Melanocyte of skin (primary cell): Measurements from ENCODE around the genes C18orf25, RNF165 and LOXHD1.

DNA sequence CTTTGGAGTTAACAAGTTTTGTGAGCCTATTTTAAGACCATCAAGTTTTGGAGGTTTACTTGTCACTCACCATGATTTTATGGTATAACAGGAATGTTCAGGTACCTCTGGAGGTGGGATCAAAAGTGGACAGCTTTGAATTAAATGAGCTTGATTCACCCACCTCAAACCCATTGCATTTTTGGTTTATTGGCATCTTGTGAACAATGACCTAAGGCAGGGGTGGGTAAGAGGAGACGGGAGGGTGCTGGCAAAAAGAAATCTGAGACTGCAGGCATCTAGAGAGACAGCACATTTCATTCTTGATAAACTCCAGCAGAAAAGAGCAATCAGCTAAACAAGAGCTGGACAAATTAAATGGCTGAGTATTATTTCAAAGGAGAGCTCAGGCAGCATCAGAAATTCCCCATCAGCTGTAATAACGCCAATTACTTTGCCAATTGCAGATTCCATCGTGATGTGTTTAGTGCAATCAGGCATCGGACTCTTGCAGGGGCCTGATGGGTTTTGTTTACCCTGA is 200.5 kb downstream of the SETBP1 start:
- CAGE, long polyA plus RNA, 2 experiments, result no peak in any of the 2 experiments

- CAGE, long polyA plus RNA, 2 experiments, result no peak in any of the 2 experiments
Measured at GRCh38 chr18:44937890-44938361, 257.2 kb downstream of the SETBP1 start.

DNA sequence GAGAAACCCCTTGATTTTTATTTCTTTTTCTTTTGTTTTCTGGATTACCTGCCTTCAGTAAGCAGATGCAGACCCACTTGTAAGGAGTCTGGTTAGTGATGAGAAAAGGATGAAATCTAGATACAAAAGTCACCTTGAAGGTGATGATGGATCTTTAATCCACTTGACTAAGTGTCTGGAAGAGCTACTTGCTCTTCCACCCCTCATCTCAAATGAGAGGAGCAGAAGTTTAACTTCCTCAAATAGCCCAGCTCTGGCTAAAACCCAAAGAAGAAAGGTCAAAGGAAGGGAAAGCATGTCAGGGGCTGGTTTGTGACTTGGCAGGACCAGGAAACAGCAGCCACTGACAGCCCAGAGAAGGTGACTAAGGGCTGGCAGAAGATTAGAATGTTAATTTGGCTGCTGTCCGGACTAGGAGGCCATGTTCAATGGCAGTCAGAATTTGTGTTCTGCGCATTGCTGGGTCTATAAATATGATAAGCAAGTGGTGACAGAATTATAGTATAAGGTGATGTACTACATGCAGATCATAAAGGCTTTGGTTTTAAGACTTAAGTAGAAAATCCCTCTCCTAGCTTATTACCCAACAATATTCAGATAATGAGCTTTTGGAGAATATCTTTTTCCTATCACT is 386.2 kb downstream of the SETBP1 start:
- CAGE, long polyA plus RNA, 2 experiments, result no peak in any of the 2 experiments

DNA sequence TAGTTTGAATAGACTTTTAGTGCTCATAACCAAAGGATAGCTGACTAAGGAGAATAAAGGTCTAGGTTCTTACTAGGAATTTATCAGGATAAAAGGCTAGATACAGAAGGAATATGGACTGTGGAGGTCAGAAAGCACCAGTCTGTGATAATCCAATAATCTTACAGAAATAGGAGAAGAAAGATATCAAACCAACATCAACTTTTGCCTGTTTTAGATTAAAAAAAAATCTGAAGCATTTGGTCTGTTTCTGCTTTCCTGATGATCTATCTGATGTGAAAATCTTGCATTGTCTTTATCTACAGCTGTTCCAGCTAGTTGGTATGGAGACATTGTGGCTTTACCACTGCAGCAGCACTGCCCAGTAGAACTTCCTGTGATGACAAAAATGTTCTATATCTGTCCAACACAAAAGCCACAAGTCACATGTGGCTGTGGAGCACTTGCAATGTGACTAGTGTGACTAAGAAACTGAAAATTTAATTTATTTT is 425.5 kb downstream of the SETBP1 start:
- CAGE, long polyA plus RNA, 2 experiments, result no peak in any of the 2 experiments

GRCh38 chr18:45326606-45326854 is 288.7 kb upstream of the SLC14A2 start:
- CAGE, long polyA plus RNA, 2 experiments, result no peak in any of the 2 experiments

GRCh38 chr18:45637836-45638446 is 22.7 kb downstream of the SLC14A2 start:
- CAGE, long polyA plus RNA, 2 experiments, result no peak in any of the 2 experiments

DNA sequence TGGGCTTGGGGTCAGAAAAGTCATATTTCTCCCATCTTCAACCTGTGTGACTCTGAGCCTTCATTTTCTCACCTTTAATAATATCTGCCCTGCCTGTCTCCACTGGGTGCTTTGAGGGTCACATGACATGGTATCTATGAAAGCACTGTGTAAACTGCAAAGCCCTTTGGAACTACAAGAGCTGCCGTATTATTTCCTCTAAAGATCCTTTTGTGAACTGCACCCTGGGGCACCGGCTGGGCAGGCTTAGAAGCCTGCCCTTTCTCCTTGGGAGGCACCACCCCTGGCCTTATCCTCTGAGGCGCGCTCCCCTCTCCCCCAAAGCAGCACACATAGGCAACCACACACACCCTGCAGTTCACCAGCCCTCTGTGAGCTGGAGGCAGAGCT is 10.7 kb downstream of the SIGLEC15 start:
- CAGE, long polyA plus RNA, 2 experiments, result no peak in any of the 2 experiments

DNA sequence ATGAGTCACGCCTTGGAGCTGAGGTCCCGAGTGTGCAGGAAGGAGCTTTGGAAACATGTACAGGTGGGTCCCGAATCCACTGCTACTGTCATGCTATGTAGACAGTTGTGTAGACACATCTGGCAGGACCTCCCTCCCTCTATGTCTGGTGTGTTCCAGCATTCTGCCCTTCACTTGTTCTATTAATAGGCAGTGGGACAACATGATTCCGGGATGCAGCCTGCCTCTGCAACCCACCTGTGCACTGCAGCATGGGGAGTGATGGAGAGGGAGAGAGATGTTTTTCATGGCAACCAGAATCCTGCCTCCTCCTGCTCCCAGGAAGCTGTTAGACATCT is 24.3 kb downstream of the SIGLEC15 start:
- CAGE, long polyA plus RNA, 2 experiments, result no peak in any of the 2 experiments

DNA sequence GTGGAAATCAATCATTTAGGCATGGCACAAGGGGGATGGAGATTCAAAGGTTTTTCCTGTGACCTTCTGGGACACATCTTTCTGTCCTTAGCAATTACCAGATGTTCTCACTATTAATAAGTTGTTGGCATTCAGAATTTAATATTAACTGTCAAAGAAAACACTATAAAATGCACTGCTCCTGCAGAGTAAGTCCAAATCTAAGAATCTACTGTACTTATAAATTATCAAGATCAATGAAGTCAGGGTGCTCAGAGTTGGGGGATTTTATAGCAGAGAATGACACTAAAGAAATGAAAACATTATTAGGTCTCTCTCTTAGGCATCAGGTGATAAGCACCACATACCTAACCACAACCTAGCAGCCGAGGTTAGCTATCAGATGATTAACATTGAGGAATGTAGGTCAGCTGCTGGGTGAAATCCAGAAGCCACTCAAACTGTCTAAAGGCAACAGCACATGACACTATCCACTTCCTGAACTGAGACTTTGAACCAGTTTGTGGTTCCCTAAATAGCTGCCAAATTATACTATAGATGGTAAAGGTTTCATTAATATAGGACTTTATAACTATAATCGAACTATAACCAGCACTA is 4.8 kb downstream of the EPG5 start:
- CAGE, long polyA plus RNA, 2 experiments, result no peak in any of the 2 experiments

- CAGE, long polyA plus RNA, 2 experiments, result no peak in any of the 2 experiments
Measured at GRCh38 chr18:46061183-46061697, 10.8 kb downstream of the PSTPIP2 start.

GRCh38 chr18:46153184-46153814 is 20.5 kb upstream of the C18orf25 start:
- CAGE, long polyA plus RNA, 2 experiments, result no peak in any of the 2 experiments

DNA sequence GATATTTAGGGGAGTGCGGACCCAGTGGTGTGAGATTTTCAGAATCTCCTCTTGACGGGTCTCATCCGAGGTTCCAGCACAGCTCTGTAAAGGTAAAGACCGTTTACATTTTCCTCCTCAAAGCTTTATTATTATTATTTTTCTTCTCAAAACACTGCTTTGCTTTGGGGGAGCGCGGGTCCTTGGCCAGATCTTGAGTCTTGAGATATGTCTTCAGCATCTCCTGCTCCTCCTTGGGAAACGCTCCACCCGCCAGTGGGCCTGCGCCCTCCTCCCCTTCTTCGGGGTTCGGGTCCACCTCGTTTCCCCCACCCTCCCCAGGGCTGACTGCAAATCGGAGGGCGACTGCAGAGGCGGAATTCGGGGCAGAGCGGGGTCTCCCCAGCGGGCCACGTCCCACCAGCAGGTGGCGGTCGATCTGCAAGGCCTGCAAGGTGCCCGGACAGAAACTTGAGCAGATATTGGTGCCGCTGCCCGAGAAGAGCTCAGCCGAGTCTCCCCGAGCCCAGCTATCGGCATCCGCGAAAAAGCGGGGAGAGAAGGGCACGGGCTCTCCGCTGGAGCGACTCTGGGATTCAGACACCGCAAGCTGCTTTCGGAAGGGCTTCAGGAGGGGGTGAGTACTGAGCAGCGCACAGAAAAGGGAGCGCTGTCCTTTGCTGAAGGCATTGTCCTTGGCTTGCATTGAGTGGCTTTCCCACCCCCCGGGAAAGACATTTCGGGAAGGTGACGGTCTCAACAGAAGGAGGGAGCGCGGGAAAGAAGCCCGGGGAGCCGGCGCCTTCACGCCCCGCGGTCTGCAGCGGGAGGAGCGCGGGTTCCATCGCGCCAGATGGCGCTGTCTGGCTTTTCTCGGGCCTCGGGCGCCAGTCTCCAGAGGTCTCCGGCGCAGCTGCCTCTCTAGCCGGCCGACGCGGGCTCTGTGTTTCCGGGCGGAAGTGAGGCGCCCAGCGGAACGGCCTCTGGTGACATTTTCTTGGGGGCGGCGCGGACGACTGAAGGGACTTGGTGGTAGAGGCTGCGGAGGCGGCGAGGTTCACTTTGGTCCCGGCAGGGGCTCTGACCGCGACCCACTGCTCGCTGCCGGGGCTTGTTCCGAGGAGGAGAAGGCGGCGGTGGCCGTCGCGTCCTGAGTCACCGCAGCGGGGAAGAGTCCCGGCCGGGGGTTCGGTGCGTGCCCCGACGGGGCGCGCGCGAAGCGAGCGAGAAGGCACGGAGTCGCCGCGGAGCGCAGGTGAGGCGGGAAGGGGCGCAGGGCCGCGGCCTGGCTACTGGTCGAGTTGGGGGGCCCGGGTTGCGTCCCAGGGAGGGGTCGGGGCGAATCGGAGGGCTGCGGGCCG is at the start of gene C18orf25:
Gene C18orf25 (plus strand): TSS at position 938 of the 1,340 bp plus-strand sequence.
- CAGE, long polyA plus RNA, 2 experiments, result no peak in any of the 2 experiments

DNA sequence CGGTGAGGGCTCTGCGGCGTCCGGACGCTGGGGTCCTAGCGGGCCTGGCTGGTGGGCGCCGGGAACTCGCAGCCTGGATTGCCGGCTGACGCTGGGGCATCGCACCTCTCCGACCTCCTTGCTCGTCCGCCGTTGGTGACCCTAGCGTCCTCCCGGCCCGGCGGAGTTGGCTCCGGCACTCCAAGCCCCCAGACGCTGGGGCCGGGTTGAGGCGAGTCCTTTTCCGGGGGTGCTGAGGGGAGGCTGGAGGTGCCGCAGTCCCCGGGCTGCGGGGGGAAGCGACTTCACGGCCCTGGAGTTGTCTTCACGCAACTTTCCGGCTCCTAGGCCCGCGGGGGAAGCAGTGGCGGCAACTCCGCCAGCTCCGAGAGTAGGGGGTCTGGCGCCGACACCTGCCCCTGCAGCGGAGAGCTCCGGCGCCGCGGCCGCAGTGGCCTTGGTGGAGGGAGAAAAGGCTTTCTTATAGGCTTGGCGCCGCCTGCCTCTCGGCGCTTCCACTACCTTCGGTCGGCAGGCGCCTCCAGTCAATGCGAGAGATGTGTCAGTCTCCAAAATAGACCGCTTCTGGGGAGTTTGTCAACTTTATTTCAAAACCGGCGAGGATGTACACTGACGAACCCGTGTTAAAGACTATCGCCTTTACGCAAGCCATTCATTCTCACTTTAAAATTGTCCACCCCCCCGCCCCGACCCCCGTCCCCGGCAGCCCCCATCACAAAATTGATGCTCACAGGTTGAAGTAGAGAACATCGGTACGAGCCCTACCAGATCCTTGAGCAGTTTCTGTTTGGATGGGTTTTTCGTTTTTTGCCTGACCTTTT is 813 bp downstream of the C18orf25 start:
- CAGE, long polyA plus RNA, 2 experiments, result no peak in any of the 2 experiments

DNA sequence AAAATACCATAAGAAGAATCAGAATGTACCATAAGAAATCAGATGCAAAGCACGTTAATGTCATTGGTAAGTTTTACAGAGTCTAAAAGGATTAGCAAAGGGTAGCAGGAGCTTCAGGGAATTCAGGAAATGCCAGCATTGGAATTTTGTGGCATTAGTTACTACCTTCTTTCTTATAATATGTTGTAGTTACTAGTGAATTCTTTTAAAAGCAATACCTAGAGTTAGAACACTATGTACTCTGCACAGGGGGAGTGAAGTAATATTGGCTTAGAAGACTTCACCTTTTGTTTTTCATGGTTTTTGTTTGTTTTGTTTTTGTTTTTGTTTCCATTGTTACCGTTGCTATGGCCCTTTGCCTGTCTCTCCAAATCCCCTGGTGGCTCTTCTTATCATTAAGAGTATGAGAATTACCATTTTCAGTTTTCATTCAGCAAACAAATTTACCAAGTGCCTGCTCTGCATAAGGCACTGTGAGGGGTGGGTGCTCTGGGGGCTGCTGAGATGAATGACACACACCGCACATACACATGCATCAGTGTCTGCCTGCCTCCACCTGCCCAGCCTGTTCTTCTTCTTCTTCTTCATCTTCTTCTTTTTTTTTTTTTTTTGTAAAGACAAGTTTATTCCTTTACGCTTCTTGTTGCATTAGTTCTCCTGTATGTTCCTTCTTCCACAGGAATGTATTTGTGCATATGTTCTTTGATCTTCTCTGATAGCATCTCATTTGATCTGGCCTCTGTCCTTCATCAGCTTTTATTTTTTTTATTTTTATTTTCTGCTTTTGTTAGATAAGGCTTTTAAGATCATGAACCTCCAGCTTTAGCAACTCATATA is 69.5 kb upstream of the RNF165 start:
- CAGE, long polyA plus RNA, 2 experiments, result no peak in any of the 2 experiments

GRCh38 chr18:46333345-46334399 is at the start of gene RNF165:
RNF165 (plus strand) TSS chr18:46334018.
- CAGE, long polyA plus RNA, 2 experiments, result no peak in any of the 2 experiments

DNA sequence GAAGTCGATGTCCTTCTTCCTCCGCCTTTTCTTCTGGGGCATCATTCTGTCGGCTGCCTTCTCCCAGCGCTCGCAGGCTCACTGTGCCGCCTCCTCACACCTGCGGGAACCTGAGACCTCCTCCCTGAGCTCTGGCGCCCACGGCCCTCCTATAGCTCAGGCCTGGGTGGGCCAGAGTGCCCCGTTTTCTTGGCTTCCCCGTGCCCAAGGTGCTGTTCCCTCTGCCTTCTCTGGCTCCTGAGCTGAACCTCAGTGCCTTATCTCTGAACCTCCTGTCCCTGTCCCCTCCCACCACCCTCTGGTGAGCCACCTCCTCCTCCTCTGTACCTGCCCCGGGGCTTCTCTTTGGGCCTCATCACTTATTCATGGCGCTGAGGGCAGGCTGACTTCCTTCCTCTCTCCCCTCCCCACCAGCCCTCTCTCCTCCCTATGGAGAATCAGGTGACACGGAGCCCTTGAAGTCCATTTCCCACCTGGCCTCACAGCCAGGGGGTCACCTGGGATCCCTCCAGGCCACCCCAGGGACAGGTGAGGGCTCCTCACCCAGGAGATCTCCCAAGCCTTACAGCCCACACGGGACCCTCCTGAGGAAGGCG is at the start of gene LOXHD1:
Gene LOXHD1 (minus strand): TSS at position 232 of the 596 bp plus-strand sequence.
- CAGE, long polyA plus RNA, 2 experiments, result no peak in any of the 2 experiments

DNA sequence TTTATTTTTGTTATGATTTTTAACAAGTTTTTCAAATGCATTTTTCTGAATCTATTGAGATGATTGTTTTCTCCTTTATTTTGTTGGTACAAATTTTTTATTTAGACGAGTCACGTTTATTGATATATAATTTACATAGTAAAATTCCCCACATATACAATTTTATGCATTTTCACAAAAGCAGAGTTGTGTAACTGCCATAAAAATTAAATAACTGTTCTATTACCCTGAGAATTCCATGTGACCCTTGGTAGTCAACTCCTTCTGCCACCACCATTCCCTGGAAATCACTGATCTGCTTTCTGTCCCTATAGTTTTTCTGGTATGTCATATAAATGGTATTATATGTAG is 26.2 kb upstream of the ST8SIA5 start:
- CAGE, long polyA plus RNA, 2 experiments, result no peak in any of the 2 experiments

GRCh38 chr18:46836128-46836801 is 79.4 kb upstream of the ST8SIA5 start:
- CAGE, long polyA plus RNA, 2 experiments, result no peak in any of the 2 experiments

DNA sequence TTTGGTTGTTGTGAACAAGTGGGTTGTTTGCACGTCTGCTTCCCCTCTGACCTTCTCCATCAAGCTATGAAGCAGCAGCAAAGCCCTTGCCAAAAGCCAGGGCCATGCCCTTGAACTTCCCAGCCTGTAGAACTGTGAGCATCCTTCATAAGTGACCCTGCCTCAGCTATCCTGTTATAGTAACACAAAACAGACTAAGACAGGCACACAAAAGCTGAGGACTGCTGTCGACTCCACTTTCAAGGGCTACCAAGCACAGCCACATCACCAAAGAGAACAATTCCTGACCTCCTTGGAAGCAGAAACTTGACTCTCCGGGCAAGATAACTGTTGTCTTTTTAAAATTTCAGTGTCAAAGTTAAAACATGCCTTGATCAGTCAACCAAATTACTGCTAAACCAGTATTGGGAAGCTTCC is 105.0 kb downstream of the SMAD2 start:
- CAGE, long polyA plus RNA, 2 experiments, result no peak in any of the 2 experiments

GRCh38 chr18:47901750-47902281 is 28.6 kb downstream of the SMAD2 start:
- CAGE, long polyA plus RNA, 2 experiments, result no peak in any of the 2 experiments